Hair follicle dermal papilla cell (primary cell): ENCODE measurements around the genes SPTB, CHURC1, FNTB, ATP6V1D and PLEK2.

GRCh38 chr14:64879142-64880352 is at the start of gene SPTB:
SPTB (minus strand) TSS chr14:64879907.
- CAGE, long polyA plus RNA: no peak

DNA sequence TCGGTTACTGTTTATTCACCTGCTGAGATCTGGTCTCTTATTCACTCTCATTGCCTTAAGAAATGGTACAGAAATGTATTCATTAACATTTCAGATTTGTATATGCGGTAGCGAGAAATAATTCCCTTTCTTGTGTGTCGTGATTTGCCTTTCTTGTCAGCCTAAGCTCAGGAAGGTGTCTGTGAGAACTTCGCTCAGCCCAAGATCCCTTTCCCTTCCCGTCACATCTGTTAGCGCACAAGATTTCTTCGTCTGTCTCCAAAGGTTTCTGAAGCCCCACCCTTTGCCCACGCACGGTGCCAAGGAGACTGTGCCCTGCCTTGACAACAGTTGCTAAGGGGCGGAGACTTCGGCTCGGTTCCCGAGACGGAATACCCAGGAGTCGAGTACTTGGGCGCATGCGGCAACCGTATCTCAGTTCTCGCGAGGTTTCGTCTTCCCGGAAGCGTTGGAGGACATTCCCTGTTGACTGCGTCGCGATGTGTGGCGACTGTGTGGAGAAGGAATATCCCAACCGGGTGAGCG is at the start of gene CHURC1:
Gene CHURC1 (plus strand): TSS at position 439 of the 525 bp plus-strand sequence.
- CAGE, long polyA plus RNA: no peak

DNA sequence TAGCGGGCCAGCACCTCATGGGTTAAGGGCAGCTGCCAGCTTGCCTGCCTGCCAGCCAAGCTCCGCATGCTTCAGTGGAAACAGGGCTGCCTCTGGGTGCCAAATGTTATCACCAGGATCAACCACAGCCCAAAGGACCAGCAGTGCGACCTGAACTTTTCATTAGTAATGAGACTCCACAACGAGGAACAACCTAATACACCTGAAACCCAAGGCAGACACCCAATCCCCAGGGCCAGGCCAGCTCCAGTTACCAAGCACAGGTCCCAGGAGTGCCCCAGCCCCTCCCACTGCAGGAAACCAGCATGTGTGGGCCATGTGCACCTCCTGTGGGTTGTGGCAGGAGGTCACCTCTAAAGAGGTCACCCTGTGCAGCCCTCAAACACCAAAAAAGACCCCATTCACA is 11.2 kb downstream of the RAB15 start:
- CAGE, long polyA plus RNA: no peak

DNA sequence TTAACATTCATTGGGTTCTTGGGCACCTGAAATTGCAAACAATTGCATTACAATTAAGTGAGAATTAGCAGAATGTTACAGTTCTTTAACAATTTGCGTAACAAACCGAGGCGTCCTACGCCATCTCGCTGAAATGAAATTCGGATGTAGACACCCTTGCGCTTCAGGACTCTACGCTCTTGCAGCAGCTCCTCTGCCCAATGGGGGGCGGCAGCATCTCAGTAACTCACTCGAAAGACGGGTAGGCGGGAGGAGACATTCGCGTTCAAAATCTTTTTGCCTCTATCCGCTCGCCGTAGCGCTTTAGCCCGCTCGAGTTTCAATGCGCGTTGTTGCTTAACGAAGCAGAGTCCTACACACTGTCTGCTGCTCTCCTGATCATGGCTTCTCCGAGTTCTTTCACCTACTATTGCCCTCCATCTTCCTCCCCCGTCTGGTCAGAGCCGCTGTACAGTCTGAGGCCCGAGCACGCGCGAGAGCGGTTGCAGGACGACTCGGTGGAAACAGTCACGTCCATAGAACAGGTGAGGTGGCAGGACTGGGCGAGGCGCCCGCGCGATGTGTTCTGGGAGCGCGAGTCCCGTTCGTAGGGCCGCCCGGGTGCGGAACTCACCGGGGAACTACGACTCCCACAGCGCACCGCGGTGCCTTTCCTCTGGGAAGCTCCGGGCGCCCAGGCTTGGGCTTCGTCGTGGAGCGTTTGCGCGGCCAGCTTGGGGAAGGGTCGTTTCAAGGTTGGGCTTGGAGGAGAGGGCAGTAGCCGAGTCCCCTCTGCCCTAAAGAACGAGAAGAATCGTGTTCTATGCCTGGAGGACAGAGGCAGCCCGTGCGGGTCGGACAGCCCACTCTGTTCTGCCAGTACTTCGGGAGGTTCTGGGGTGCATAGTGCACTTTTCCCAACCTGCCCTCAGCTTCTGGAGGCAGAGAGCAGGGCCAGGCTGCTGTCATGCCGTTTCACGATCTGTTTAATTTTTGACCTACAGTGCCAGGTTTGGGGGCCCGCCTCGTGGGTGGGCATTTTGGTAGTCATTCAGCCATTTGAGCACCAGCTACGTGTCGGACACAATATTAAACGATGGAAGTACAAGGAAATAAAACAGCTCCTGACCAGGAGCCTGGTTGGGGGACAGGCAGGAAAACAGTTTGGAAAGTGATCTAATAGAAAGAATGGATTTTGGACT is at the start of gene FNTB:
Gene FNTB (plus strand): TSS at position 322 of the 1,181 bp plus-strand sequence.
- CAGE, long polyA plus RNA: no peak

GRCh38 chr14:65054369-65054978 is 47.8 kb downstream of the MAX start:
- CAGE, long polyA plus RNA: no peak

DNA sequence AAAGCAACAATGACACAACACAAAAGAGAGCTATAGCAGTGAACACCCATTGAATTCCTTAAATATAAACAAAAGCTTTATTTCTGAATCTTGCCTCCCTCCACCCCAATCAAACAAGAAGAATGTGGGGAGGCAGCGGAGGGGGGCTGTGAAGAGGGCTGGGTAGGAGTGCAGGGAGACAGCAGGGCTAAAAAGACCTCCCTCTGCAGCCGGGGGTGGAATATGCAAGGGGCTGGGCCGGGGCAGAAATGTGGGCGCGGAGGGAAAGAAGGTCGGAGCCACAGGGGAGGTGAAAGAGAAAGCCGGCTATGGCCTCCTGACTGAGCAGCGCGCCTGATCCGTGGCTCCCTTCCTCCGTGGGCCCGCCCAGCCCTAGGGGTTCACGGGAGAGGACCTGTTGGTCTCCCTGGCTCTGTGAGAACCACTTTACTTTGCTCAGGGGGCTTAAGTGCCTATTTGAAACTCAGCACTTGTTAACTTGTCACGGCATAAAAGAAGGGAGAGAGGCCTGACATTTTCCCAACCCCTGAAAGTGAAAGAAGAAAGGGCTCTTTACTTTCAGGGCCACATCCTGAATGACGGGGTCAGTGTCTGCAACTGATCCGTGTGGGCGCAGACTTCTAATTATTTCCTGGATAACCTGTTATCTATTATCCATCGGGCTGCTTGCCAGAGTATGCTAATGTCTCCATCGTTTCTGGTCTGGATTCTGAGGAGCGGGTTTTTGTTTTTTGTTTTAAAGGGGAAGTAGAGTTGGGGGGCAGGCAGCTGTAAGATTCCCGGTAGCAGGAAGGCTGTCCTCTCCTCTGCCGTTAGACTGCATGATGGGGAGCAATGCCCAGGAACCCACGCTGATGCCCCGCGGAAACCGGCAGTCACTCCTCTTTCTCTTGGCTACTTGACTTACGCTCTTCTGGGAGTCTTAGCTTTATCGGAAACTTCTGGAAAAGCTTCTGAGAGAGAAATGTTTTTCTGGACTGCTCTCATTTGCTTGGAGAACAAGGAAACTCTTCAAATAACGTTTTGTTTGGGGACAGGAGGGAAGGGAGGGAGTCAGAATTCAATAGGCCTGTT is 127.5 kb upstream of the MAX start:
- CAGE, long polyA plus RNA: no peak

GRCh38 chr14:65282537-65283177 is 129.9 kb upstream of the FUT8 start:
- CAGE, long polyA plus RNA: no peak

DNA sequence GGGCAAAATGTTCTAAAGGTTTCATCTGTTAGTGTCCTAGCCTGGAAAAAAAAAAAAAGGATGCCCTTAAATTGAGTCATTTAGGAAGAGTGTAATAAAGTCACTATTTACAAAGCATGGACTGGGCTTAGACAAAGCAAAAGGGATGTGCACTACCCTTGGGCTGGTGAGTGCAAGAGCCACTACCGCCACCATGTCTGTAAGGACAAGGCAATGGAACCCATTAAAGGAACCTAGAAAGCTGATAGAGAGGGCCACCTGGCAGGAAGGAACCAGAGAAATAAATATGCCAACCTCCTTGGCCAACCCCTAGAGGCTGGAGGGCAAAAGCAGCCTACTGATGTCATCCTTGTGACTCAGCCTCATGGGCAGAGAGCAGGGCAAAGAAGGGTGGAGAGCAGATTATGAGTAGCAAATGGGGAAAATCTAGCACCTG is 59.5 kb upstream of the FUT8 start:
- CAGE, long polyA plus RNA: no peak

DNA sequence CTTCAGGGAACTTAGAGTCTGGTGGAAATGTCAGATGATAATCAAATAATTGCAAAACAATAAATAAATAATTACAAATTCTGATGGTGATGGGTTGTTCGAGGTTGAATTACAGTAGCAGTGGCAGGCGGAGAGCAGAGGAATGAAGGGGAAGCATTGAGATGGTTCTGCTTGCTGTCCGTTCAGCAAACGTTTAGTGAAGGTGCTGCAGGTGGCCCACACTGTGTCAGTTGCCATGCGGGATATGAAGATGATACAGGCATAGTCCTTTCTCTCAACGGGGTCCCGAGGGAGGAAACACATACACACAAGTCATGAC is 385.1 kb downstream of the FUT8 start:
- CAGE, long polyA plus RNA: no peak

- CAGE, long polyA plus RNA: no peak
Measured at GRCh38 chr14:66649308-66650123, 141.6 kb downstream of the GPHN start.

DNA sequence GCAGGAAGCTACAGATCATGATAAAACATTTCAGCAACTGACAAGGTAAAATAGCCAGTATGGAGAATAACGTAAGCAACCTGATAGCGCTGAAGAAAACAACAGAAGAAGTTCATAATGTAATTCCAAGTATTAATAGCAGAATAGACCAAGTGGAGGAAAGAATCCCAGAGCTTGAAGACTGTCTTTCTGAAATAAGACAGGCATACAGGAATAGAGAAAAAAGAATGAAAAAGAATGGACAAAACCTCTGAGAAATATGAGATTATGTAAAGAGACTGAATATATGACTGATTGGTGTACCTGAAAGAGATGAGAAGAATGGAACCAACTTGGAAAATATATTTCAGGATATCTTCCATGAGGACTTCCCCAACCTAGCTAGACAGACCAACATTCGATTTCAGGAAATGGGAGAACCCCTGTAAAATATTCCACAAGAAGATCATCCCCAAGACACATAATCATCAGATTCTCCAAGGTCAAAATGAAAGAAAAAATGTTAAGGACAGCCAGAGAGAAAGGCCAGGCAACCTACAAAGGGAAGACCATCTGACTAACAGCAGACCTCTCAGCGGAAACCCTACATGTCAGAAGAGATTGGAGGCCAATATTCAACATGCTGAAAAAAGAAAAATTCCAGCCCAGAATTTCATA is 154.9 kb downstream of the GPHN start:
- CAGE, long polyA plus RNA: no peak

- CAGE, long polyA plus RNA: no peak
Measured at GRCh38 chr14:66841006-66841483, 333.1 kb downstream of the GPHN start.

GRCh38 chr14:67241627-67242208 is 483 bp downstream of the PALS1 start:
- CAGE, long polyA plus RNA: no peak

- CAGE, long polyA plus RNA: no peak
Measured at GRCh38 chr14:67359275-67360135, at the start of gene ATP6V1D. ATP6V1D (minus strand) TSS chr14:67359804.

- CAGE, long polyA plus RNA: no peak
Measured at GRCh38 chr14:67411835-67412554, at the start of gene PLEK2. PLEK2 (minus strand) TSS chr14:67412165.

- CAGE, long polyA plus RNA: no peak
Measured at GRCh38 chr14:67513390-67514492, 19.3 kb upstream of the PLEKHH1 start.

DNA sequence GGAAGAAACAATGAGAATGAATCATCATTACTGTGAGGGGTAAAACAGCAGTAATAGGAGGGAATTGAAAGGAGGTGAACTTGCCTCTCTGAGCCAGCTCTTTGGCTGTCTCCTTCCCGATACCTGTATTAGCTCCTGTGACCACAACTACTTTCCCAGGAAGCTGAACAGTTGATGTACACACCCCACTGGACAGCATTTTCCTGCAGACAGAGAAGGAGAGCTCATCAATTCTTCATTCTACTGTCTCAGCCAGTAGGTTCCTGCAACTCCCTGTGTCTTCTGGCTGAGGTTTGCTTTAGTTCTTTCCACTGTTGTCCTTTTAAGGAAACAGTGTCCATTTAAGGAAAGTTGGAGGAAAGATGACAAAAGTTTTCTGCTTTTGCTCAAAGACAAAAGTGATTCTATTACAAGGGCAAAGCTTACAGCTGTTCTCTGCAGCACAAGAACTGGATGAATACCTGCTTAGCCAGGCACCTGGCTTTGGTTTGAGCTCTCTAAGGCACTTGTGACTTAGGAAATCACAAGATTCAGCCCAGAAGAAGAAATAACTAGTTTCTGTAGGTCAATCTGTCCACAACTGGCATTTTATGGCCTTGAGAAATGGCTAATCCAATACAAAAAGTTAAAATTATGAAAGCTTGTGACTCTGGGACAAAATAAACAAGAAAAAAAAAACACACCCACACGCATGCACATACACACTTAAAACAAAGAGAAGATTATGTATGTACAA is 2.5 kb downstream of the RDH11 start:
- CAGE, long polyA plus RNA: no peak

DNA sequence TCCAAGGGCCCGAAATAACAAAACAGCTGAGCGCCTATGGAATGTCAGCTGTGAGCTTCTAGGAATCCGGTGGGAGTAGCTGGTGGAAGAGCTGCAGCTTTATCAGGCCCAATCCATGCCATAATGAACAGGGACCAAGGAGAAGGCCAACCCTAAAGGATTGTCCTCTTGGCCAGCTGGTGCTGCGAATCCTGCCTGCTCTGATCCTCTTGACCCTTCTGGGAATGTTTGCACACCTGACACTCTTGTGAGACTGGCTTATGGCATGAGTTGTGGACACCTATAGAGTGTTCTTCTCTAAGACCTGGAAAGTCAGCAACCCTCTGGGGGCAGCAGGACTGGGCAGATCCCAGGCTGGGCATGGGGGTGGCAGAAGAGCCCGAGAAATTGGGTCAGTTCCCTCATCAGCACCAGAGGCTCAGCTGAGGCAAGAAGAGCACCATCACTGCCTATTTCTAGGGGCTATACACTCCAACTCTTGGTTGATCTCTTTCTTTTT is 32.1 kb downstream of the RDH12 start:
- CAGE, long polyA plus RNA: no peak

DNA sequence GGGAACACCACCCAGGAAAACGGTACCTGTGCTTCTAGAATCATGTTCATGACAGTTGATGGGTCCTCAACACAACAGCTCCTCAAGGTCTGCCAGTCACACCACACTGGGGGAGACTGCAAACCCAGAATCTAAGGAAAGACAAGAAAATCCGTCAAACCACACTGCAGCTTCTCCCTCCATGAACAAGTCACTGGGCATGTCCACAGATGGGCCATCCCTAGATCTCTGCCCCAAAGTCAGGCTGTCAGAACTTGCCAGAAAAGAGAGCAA is 36.2 kb downstream of the ZFYVE26 start:
- CAGE, long polyA plus RNA: no peak

DNA sequence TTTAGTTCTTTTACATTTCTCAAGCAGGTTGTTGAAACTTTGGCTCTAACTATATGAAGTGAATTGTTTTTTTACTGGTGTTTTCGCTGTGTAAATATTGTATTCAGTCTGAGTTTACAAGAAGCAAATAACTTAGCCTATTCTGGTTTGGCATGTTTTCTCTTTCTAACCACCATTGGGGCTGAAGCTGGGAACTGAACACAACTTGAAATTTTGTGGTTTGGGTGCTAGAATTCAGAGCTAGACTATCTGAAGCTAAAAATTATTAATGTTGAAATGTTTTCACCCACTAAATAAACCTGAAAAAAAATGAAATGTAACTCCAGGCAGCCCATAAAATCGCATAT is 37.2 kb downstream of the RAD51B start:
- CAGE, long polyA plus RNA: no peak